Sigmoid colon (tissue), 4 donors: ENCODE measurements around a stretch of chr16.

DNA sequence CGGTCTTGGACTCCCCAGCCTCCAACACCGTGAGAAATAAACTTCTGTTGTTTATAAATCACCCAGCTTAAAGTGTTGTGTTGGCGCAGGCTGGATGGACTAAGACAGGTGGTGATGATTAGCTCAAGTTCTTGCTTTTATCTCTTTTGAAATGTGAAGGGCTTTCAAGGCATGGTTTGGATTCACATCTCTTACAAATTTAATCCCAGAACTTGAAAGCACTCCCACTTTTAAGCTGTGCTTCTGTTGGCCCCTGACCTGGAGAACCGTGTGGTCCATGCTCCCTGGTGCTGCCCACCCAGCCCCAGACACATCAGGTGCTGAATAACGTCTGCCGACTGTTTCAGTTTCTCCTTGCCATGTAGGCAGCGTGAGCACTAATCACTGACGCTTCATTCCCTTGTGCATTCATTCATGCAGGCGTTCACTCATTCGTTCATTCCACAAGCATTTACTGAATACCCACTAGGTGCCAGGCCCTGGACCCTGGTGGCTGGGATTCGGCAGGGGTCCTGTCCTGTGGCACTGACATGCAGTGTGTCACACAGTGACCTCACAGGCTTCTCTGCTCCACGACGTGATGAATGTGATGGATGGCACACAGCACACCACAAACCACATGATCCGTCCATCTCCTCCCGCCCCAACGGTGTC, 8.8 kb downstream of the CIBAR2 start:
- PRO-cap, result no peak
- RAMPAGE, long total RNA, 4 experiments, result no peak in any of the 4 experiments

DNA sequence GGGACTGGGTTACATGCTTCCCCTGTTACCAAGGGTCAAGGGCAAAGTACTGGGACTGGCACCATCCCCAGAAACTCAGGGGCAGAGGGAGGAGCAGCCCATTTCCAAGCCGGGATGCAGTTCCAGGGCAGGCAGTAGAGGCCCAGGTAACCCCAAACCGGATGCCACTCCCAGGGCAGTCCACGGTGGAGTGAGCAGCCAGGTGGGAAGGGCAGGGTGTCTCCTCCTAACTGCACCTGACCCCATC, 24.7 kb upstream of the CIBAR2 start:
- PRO-cap, result no peak
- RAMPAGE, long total RNA, 4 experiments, result no peak in any of the 4 experiments

DNA sequence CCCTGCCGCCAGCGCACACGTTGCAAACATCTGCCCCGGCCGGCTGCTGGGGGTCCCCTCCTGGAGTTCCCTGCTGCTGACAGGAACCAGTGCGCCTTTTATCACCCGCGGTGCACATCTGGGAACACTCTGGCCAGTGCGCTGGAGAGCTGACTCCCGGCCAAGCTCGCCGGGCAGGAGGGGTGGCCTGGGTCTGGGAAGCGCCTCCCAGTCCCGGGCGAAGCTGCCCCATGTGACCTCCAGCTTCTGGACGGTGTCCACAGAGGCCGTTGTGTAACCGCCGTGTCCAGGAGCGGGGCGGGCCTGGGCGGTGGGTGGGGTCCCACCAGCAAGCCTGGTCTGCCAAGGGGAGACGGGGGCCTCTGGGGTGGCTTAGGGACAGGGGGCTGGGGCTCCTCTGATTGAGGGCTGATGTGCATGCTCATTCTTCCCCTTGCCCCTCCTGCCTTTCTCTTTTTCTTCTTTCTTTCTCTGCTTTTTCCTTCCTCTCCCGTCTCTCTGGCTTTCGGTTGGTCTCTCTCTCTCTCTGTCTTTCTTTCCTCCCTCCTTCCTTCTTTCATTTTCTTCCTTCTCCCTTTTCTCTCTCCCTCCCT, 25.2 kb upstream of the CIBAR2 start:
- PRO-cap, result unidirectional peak, minus-strand start at position 120 of the sequence
- RAMPAGE, long total RNA, 4 experiments, result no peak in any of the 4 experiments

DNA sequence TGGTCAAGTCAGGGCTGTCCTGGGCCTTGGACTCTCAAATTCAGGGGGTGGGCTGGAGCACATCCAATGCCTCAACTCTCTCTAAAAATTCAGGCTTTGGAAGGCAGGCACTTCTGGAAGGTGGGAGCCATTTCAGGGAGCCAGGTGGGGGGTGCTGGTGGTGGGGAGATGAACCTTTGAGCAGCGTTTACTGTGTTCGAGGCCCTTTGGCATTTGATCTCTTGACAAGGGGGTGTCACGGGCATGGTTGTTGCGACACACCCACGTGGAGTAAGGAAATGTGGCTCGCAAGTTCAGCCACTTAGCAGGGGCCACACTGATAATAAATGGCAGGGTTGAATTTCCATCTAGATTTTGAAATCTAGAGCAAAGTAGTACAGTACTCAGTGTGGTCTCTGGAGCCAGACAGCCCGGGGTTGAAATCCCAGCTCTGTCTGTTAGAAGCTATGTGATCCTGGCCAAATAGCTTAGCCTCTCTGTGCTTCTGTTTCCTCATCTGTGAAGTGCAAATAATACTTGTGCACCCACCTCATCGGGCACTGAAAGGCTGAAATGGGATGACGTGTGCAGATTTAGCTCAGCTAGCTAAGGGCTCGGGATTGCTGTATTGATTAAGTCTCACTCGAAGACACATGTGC, 47.2 kb upstream of the CIBAR2 start:
- PRO-cap, result no peak
- RAMPAGE, long total RNA, 4 experiments, result no peak in any of the 4 experiments

GRCh38 chr16:85169136-85170269, 57.2 kb upstream of the CIBAR2 start:
- PRO-cap, result no peak
- RAMPAGE, long total RNA, 4 experiments, result no peak in any of the 4 experiments

DNA sequence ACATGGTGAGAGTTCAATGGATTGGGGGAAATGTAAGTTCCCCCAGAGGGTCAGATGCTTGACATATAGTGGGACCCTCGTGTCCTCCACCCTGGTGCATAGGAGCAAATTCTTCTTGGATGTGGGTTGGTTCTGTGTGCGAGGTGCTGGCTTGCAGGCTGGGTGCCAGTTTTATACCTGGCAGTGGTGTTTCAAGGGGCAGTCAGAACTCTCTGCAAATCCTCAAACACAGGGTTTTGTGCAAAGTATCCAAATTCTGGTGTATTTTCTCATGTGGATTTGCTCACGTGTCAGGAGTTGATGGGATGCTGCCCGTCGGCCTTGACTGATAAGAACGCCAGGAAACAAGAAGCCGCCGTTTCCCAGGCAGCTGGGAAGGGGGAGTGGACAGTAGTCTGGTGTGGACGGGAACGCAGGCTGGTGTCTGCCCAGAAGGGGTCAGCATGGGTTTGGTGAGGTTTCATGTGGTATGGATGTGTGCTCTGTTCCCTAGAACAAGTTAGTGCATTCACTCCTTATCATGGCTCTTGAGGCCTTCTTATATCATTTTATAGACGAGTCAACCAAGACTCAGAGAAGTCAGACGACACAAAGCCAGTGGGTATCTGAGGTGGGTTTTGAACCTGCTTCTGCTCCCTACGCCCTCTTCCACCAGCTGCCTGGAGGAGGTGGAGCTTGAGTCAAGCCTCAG, 61.3 kb upstream of the CIBAR2 start:
- PRO-cap, result no peak
- RAMPAGE, long total RNA, 4 experiments, result no peak in any of the 4 experiments

- PRO-cap, result no peak
- RAMPAGE, long total RNA, 4 experiments, result no peak in any of the 4 experiments
Observed at GRCh38 chr16:85220095-85220854, 108.0 kb upstream of the CIBAR2 start.

DNA sequence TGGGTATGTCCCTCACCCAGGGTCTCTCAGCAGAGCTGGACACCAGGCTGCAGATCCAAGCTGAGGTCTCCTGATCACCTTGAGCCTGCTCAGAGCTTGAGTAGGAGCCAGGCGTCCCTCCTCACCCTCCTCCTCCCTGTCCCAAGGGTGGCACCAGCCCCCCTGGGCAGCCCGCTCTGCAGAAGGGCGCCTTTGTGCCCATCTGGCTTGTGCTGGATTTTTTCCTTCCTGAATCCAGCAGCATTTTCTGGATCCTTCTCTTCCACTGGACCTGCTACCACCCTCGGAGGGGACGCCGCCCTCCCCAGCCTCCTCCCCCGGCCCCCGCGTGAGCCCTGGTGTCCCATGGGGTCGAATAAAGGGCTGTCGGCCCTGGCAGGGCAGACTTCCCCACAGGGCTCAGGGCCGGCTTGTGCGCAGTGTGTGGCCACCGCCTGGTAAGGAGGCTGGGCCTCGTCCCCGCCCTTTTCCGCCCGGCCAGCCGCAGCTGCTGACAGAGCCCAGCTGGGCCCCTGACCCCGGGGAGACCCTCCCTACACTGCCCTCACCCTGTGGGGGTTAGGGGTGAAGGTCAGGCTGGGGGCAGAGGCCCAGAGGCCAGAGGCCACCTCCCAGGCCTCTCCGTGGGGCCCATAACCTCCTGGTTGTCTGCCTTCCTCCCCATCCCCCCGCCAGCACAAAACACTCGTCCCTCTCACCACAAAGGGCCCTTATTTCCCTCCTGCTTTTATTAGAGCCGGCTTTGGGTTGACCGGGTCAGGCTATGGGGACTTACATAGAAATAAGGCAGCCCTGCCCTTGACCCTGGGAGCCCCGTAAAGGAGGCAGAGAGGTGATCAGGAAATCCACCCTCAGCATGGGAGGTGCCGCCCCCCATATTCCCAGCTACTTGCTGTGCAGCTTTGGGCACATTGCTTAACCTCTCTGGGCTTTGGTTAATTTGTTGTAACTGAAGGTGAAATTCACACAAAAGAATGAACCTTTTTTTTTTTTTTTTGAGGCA, 179.2 kb upstream of the CIBAR2 start:
- PRO-cap, result no peak
- RAMPAGE, long total RNA, 4 experiments, result no peak in any of the 4 experiments

DNA sequence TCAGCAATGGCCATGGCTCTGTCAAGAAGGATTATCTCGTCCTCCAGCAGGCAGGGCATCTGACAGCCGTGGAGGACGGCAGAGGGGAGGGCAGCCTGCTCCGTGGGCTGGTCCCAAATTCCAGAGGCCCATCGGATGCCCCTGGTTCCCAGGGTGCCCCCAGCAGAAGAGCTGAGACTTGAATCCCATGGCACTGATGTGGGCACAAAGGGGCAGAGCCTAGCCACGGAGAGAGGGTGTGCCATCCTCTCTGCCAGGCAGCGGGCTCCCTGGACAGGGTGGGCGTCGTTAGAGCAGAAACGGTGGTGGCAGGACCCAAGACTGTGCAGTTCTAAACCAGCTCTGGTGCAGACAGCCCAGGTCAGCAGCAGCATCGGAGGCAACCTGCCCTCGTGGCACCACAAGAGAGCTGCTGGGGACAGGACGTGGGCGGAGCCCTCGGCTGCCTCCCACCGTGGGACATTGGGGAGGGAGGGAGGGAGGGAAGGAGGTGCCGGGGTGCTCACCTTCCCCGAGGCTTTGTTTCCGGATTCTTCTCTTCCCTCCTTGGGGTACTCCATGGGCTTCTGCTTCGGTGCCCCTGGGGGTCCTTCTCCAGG, 198.9 kb upstream of the CIBAR2 start:
- PRO-cap, result no peak
- RAMPAGE, long total RNA, 4 experiments, result no peak in any of the 4 experiments

DNA sequence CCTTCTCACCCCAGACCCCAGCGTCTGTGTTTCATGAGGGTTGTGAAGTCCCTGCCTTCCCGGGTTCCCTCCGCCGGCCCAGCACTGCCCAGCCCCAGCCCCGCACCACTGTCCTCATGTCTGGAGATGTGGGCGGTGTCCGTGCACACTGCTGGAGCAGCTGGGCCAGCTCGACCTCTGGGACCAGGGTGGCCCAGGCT, 199.5 kb upstream of the CIBAR2 start:
- PRO-cap, result no peak
- RAMPAGE, long total RNA, 4 experiments, result no peak in any of the 4 experiments

- PRO-cap, result no peak
- RAMPAGE, long total RNA, 4 experiments, result no peak in any of the 4 experiments
Observed at GRCh38 chr16:85315836-85316333, 203.6 kb upstream of the CIBAR2 start.

DNA sequence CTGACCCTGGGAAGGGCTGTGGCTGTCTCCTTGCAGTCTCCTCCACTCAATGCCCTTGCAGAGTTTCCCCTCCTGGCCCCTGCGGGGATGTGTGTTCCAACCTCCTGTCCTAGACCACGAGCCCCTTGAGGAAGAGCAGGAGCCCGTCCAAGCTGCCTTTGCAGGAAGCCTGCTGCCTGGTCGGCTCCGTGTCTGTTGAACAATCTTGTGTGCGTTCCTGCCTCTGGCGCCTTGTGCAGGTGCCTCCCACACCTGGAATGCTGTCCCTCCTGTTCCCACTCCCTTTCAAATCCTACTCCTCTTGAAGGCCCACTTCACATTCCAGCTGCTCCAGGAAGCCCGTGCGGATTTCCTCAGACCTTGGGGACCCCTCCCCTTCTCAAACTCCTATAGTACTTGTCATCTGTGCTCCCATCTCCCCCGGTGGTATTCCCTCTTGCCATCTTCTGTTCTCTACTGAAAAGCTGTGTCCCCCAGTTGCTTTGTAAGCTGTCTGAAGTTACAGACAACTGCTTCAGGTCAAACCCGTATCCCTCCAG, 241.6 kb upstream of the CIBAR2 start:
- PRO-cap, result no peak
- RAMPAGE, long total RNA, 4 experiments, result no peak in any of the 4 experiments

GRCh38 chr16:85361430-85362472, 249.5 kb upstream of the CIBAR2 start:
- PRO-cap, result no peak
- RAMPAGE, long total RNA, 4 experiments, result no peak in any of the 4 experiments

GRCh38 chr16:85436606-85437242, 176.4 kb upstream of the GSE1 start:
- PRO-cap, result no peak
- RAMPAGE, long total RNA, 4 experiments, result no peak in any of the 4 experiments

- PRO-cap, result no peak
- RAMPAGE, long total RNA, 4 experiments, result no peak in any of the 4 experiments
Observed at GRCh38 chr16:85459490-85460353, 153.4 kb upstream of the GSE1 start.

DNA sequence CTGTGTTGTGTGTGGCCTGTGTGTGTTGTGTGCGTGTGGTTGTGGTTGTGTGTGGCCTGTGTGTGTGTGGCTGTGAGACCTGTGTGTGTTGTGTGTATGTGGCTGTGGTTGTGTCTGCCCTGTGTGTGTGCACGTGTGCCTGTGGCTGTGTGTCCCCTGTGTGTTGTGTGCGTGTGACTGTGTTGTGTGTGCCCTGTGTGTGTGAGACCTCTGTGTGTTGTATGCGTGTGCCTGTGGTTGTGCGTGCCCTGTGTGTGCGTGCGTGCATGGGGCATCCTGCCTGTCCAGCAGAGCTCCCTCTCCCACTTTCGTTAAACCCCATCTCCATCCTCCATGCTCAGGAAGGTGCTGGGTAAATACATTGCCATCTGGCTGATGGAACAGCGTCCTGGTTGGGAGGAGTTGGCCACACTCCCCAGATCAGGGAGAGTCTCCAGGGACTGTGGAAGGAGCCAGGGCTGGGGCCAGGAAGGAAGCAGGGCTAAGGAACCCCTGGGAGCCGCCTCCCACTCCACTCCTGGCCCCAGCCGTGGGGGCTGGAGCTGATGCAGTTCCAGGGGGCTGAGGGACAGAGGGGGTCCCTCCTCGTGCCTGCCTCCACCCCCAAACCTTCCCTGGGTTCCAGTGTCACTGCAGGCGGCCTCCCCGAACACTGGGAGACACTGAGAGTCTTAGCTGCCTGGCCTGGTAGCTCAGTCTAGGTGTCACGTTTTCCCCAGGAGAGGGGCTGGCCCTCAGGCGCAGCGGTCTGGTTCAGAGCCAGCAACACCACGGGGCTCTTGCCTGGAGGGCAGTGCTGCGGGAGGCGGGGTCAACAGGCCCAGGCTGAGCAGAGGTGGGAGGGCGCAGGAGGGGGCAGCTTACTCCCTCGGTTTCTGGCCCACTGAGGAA, 89.8 kb upstream of the GSE1 start:
- PRO-cap, result no peak
- RAMPAGE, long total RNA, 4 experiments, result no peak in any of the 4 experiments

DNA sequence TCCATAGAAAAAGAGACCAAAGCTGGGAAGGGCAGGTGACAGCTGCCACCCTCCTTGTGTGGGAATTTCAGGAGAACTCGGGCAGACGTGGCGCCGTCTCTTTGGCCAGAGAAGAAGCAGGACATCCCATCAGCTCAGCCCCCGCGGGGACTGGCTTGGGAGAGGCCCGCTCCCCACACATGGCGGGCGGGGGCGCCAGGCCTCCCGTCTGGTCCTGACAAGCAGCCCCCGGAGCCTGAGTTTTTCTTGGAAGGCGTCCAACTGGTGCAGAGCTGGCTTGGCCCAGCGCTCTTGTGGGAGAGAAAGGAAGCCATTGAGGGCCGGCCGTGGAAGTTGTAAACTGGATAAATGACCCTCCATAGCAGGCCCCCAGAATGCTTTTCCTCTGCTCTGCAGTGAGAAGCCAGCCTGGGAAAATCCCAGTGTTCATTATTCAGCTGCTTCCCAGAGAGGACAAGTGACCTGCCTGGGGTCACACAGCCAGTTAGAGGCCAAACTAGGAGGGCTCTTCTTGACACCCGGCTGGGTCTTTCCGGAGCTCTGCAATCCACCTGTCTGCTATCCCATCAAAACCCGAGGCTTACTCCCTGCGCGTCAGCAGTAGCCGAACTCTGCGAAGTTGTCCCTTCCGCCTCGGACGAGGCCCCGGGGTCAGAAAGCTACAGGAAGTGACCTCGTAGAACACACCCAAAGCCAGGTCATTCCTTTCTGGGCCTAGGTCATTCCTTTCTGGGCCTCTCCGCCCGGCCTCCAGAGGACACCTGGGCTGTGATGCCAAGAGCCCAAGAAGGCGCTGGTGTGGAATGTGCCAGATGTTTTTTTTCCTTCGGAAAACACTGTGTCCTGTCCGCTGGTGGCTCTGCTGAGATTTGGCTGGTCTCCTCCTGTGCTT, 39.0 kb upstream of the GSE1 start:
- PRO-cap, result no peak
- RAMPAGE, long total RNA, 4 experiments, result no peak in any of the 4 experiments

DNA sequence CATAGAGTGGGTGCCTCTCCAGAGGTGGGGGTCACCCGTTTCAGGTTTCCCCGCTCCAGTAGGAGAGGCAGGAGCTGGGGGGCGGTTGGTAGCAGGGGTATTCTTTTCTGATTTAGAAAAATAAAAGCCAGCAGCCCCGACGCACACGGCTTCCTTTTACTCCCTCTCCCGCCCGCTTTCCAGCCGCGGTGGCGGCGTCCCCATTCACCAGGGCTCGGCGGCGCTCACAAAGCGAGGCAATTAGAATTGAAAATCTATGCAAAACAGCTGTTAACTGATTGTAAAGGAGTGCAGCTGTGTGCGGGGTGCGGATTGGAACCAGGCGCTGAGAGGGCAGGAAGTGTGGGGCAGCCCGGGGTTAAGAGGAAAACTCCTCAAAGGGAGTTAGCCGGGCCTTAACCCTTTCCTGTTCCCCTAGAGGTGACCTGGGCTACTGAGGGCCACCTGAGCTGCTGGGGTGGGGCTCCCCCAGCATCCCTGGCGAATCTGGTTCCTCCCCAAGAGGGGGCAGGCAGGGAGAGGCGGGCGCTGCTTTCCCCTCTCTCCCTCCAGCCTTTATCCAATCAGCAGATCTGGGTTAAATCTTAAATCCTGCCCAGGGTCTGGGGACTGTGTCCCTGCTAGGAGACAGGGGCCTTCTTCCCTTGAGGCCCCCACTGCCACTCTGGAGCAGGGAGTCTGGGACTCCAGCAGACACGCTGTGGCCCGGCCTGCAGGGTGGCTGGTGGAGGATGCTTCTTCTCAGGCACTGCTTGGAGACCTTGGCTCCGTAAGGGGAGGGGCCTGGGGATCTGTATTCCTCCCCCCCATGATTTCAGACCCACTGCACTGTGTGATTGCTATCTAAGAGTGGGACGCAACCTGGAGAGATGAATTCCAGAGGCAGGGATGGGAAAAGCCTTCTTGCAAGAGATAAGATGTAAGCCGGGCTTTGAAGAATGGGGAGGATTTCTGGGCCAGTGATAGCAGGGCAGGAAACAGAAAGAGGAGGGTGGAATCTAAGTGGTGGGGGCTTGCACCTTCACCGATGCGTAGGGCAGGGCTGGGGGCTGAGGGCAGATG, 5.6 kb upstream of the GSE1 start:
- PRO-cap, result no peak
- RAMPAGE, long total RNA, 4 experiments, result no peak in any of the 4 experiments

- PRO-cap, result no peak
- RAMPAGE, long total RNA, 4 experiments, result no peak in any of the 4 experiments
Observed at GRCh38 chr16:85614862-85615732, 2.0 kb downstream of the GSE1 start.

DNA sequence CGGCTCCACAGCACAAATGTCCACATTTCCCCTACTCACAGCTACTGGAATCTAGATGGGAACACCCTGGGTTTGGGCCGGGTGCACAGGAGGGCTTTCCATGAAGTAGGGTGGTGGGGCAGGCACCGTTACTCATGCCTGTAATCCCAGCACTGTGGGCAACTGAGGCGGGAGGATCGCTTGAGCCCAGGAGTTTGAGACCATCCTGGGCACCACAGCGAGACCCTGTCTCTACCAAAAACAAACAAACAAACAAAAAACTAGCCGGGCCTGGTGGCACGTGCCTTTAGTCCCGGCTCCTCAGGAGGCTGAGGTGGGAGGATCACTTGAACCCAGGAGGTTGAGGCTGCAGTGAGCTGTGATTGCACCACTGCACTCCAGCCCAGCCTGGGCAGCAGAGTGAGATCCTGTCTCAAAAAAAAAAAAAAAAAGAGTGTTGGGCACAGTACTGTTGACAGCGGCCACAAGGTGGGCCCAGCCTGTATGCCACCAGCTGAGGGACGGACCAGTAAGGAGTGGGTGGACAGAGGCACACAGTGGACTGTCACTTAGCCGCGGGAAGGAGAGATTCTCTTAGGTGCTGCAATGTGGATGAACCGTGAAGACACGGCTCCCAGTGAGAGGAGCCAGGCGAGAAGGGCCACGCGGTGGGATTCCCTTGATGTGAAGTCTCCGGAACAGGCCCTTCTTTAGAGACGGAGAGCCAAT, 31.0 kb downstream of the GSE1 start:
- PRO-cap, result no peak
- RAMPAGE, long total RNA, 4 experiments, result no peak in any of the 4 experiments